Fallopian tube (tissue), 1 donor: ENCODE results near the genes RBPMS2, DPP8, INTS14 and MEGF11.

GRCh38 chr15:64651568-64651919, 123.8 kb downstream of the RBPMS2 start:
- PRO-cap, result no peak

DNA sequence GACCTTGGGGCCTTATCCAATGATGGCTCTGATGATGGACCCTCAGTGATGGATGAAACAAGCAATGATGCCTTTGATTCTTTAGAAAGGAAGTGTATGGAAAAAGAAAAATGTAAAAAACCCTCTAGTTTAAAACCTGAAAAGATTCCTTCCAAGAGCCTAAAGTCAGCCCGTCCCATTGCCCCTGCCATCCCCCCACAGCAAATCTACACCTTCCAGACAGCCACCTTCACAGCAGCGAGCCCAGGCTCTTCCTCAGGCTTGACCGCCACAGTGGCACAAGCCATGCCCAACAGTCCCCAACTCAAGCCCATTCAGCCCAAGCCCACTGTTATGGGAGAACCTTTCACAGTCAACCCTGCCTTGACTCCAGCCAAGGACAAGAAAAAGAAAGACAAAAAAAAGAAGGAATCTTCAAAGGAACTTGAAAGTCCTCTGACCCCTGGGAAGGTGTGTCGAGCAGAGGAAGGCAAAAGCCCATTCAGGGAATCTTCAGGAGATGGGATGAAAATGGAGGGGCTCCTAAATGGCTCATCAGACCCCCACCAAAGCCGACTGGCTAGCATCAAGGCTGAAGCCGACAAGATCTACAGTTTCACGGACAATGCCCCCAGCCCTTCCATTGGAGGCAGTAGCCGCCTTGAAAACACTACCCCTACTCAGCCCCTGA, 100.6 kb downstream of the RBPMS2 start:
- PRO-cap, result no peak

DNA sequence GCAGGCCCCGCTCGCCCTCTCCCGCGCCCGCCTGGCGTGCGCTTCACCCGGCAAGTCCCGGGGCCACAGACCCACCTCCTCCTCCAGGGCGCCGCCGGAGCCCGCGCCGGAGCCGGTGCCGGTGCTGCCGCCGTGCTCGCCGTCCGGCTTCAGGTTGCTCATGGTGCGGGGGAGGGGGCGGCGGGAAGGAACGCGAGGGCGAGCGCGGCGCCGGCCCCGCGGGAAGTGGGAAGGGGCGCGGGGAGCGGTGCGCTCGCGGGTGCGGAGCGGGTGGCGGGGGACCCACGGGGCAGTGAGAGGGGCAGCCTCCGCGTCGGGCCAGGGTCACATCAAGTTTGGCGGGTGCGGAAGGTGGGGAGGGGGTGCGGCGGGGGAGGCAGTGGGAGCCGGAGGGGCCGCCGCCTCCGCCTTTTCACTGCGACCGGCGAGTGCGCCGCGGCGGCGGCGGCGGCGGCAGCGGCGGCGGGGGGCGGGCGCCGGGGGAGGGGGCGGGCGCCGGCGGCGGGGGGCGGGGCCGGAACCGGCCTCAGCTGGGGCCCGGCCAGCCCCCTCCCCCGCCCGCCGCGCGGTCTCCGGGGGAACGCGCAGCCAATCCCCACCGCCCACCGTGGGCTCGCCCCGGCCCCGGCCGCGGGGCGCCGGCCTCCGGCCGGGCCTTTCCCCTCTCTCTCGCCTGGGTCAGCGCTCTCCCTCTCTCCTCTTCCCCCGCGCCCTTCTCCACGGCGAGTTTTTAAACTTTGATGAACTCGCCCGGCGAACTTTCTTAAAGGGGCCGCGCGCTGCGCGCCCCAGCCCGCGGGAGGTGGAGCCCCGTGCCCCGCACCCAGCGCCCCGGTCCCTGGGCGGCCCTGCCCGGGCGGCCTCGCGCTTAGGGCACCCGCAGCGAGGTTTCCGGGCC, at the start of gene RBPMS2:
Gene RBPMS2 (minus strand): TSS at position 432 of the 898 bp plus-strand sequence.
- PRO-cap, result bidirectional peak, plus-strand start at position 224 of the sequence, minus-strand start at position 156 of the sequence; bidirectional peak, plus-strand start at position 667 of the sequence, minus-strand start at position 430 of the sequence; bidirectional peak, plus-strand start at position 766 of the sequence, minus-strand start at position 703 of the sequence

DNA sequence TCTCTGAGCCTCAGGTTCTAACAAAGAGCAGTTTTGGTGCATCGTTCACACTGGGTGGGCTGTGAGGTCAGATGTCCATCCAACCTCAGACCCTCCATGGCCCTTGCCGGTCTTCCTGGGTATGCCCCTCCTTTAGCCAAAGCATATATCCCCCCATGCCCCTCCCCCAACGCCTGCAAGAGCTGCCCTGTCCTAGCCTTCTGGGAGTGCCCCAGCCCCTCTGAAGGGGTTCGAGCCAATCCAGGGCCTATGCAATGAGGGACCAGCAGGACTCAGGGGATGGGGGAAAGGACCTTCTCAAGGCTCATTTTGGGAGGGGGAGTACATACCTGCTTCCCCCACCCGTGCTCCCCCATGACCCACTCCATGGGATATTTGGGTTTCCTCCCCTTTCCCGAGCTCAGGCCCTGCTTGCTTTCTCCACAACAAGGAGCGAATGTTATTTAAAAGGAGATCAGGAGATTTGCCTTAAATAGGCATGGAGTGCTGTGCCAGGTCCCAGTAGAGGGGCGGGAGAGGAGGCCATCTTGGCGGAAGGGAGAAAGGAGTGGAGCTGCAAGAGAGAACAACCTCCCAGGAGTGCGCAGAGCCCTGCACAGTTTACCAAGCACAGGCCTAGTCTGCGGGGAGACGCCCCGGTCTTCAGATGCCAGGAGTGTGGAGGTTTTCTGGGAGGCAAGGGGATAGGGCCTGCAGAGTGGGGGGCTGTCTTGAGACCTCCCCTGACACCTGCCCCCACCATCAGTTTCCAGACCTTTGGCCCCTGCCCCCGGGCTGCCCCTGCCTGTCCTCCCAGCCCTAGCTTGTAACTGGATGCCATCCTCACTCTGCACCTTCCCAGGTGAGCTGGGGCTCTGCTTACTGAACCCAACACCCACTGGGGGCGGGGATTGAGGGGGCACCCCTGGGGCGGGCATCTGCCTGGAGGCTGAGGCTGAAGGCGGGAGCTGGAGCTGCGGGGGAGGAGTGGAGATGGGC, 18.1 kb downstream of the PIF1 start:
- PRO-cap, result unidirectional peak, plus-strand start at position 540 of the sequence

DNA sequence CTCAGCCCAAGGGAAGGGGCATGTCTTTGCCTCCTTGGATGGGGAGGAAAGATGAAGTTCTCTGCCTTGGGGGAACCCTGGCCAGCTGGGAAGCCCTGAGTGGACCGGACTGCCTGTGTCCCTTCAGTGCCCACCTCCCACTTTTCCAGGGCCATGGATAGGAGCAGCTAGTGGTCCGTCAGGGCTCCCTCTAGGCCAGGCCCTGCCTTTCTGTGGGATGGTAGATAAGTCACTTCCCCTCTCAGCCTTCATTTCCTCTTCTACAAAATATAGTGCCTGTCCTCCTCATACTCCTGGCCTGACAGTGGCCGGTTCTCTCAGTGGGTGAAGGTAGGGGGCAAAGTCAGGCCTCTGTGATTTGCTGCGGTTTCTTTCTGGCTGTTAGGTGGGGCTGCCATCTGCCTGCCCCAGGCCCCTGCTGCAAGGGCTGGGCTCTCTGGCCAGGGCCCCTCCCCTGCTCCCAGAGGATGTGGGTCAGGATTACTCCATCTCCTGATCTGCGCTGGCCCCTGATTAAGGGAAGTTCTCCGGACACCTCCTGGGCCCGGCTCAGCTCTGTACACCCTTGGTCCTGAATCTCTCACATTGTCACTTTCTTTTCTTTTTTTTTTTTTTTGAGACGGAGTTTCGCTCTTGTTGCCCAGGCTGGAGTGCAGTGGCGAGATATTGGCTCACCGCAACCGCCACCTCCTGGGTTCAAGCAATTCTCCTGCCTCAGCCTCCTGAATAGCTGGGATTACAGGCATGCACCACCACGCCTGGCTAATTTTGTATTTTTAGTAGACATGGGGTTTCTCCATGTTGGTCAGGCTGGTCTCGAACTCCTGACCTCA, 1.5 kb downstream of the PLEKHO2 start:
- PRO-cap, result bidirectional peak, plus-strand start at position 512 of the sequence, minus-strand start at position 417 of the sequence

DNA sequence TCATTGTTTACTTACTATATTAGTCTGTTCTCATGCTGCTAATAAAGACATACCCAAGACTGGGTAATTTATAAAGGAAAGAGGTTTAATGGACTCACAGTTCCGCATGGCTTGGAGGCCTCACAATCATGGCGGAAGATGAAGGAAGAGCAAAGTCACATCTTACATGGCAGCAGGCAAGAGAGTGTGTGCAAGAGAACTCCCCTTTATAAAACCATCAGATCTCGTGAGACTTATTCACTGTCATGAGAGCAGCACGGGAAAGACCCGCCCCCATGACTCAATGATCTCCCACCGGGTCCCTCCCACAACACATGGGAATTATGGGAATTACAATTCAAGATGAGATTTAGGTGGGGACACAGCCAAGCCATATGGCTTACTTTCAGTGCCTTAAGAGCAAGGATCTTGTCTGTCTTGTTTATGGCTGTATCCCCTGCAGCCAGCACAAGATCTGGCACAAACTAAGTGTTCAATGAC, 33.0 kb upstream of the CILP start:
- PRO-cap, result no peak

GRCh38 chr15:65304524-65305879, 18.3 kb upstream of the PARP16 start:
- PRO-cap, result bidirectional peak, plus-strand start at chr15:65304729, minus-strand start at chr15:65304406

GRCh38 chr15:65423766-65424157, 1.0 kb upstream of the IGDCC4 start:
- PRO-cap, result no peak

- PRO-cap, result unidirectional peak, minus-strand start at chr15:65512744
Observed at GRCh38 chr15:65512063-65513376, 5.0 kb downstream of the DPP8 start.

GRCh38 chr15:65516790-65518084, at the start of gene DPP8:
DPP8 (minus strand) TSS chr15:65517689.
- PRO-cap, result bidirectional peak, plus-strand start at chr15:65517299, minus-strand start at chr15:65517254; unidirectional peak, minus-strand start at chr15:65517680

DNA sequence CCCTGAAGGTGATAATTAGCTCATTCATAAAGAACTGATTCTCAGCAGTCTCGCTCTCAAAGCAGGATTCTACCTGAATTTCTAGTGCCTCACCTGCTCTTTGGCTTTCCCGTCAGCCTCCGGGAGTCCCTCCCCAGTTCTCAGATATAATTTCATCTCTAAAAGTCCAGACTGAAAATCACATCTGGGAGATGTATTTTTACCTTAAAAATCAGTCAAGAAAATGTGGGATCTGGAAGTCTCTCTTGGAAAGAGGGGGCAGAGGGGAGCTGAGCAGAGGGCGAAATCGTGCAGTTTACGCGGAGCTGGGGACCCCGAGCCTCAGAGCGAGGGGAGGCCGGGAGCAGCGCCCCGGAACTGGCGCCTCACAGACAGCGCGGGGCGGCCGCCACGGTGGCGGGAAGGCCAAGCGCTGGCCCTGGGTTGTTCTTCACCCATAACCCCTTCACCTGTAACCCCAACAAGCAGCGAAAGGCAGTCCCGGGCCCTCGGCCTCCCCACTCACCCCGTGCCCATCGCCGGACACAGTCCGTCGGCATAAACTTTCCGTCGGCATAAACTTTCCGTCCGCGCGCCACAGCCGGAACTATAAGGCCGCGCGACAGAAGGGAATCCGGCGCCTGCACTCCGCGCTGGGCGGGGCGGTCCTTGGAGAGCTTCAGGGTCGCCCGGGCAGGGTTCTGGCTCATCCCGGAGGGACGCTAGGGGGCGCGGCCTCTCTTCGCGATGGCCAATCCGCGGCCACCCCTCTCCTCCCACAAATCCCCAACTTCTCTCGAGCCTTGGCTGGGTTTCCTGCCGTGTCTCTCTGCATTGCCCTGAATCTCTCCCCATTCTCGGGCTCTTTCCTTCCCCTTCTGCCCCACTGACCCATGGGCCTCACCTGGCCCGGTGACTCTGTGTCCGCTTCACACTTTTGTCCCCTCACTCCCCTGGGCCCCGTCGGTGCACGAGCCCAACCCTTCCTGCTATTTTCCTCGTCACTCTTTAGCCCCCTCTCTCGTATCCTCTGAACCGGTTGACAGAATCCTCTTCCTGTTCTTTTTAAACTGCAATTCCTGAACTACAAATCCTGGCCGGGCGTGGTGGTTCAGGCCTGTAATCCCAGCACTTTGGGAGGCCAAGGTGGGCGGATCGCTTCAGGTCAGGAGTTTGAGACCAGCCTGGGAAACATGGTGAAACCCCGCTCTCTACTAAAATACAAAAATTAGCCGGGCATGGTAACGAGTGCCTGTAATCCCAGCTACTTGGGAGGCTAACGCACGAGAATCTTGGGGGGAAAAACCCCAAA, at the start of gene INTS14:
Gene INTS14 (minus strand): TSS at position 539 of the 1,291 bp plus-strand sequence.
- PRO-cap, result bidirectional peak, plus-strand start at position 789 of the sequence, minus-strand start at position 531 of the sequence

- PRO-cap, result no peak
Observed at GRCh38 chr15:65782127-65782655, 9.9 kb downstream of the DENND4A start.

- PRO-cap, result no peak
Observed at GRCh38 chr15:65789782-65790586, 2.1 kb downstream of the DENND4A start.

GRCh38 chr15:65791664-65791954, 484 bp downstream of the DENND4A start:
- PRO-cap, result no peak

GRCh38 chr15:66253551-66254067, at the start of gene MEGF11:
MEGF11 (minus strand) TSS chr15:66253750.
- PRO-cap, result bidirectional peak, plus-strand start at chr15:66253939, minus-strand start at chr15:66253750

- PRO-cap, result no peak
Observed at GRCh38 chr15:66444056-66444389, 53.5 kb downstream of the SNAPC5 start.

DNA sequence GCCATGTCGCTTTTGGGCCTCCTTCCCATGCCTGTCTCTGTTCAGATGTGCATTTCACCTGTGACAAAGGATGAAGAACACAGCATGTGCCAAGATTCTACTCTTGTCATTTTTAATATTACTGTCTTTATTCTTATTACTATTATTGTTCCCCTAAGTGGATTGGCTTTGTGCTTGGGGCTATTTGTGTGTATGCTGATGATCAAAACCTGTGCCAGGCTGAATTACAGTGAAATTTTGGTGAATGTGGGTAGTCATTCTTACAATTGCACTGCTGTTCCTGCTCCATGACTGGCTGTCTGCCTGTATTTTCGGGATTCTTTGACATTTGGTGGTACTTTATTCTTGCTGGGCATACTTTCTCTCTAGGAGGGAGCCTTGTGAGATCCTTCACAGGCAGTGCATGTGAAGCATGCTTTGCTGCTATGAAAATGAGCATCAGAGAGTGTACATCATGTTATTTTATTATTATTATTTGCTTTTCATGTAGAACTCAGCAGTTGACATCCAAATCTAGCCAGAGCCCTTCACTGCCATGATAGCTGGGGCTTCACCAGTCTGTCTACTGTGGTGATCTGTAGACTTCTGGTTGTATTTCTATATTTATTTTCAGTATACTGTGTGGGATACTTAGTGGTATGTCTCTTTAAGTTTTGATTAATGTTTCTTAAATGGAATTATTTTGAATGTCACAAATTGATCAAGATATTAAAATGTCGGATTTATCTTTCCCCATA, 6.7 kb downstream of the SNAPC5 start:
- PRO-cap, result no peak

DNA sequence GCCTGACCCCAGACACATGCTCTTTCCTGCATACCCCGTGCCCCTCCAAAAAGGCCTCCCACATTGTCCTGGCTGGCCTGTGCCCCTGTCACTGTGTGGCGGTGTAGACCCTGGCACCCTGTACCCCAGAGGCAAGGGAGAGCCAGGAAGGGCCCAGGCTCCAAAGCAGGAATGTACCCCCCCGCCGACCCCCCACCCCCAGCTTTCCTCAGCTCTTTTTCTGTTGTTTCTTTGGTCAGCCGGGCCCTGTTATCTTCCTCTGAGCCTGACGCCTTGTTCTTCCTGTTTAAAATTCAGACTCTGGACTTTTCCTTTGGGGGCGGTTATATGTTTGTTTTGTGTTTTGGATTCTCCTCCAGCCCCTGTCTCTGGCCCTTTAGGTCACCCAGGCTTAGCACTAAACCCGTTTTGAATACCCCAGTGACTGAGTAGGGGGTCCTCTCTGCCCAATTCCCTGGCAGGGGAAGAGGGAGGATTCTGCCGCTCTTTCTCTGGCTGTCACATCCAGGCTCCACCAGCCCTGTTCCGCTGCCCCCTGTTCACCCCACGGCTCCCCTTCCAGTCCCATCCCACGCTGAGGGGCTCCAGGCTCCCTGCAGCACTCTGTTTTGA, 57.6 kb upstream of the SMAD6 start:
- PRO-cap, result no peak

DNA sequence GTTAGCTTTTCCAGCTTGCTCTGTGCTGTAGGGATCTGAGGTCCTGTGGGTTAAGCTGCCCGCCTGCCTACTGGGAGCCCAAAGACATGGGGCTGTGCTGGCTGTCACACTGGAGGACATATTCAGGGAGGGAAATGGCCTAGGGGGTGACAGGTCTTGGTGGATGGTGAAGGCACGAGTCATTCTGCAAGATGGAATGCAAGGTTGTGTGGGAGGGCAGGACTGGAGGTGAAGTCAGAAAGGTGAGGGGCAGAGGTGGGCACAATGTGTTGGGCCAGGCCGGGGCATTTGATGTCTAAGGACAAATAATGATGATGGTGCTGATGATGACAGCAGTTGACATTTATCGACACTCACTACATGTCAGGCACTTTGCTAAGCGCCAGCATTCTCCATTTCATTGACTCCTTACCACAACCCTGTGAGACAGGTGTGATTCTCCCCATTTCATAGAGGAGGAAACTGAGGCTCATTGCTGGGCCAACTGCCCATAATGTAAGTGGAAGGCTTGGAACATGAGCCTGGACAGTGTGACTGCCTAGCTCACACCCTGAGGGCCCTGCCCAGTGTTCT, 16.7 kb downstream of the SMAD6 start:
- PRO-cap, result no peak

DNA sequence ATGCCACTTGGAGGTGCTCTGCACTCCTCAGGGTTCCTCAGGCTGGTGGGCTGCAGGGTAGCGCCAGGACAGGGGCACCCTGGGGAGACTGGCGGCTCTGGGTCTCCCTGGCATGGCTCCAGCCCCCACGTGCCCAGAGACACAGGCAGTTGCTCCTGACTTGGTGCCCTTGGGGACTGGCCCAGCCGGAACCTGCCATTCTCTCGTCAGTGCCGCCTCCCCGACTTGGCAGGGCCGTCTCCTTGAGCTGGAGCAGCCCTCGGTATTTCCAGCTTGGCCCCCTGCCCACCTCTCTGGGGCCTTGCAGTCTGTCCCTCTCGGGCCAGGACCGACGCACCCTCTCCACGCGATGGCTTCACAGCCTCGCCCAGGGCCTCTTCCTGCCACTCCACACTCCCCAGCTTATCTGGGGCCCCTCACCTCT, 61.2 kb downstream of the SMAD6 start:
- PRO-cap, result no peak